Right atrium auricular region (tissue), 2 donors: Measurements from ENCODE around the genes PPP1R14C and IYD.

- PRO-cap, result bidirectional peak, plus-strand start at chr6:148519160, minus-strand start at chr6:148518923
- RAMPAGE, long total RNA, 2 experiments, result no peak in any of the 2 experiments
These were observed 176.4 kb downstream of the SASH1 start for GRCh38 chr6:148519062-148519344.

- PRO-cap, result no peak
- RAMPAGE, long total RNA, 2 experiments, result no peak in any of the 2 experiments
These were observed 198.5 kb upstream of the UST start for GRCh38 chr6:148548266-148548827.

GRCh38 chr6:148747161-148748250 lies 676 bp downstream of the UST start:
- PRO-cap, result bidirectional peak, plus-strand start at chr6:148747418, minus-strand start at chr6:148747244
- RAMPAGE, long total RNA, 2 experiments, result no peak in any of the 2 experiments

DNA sequence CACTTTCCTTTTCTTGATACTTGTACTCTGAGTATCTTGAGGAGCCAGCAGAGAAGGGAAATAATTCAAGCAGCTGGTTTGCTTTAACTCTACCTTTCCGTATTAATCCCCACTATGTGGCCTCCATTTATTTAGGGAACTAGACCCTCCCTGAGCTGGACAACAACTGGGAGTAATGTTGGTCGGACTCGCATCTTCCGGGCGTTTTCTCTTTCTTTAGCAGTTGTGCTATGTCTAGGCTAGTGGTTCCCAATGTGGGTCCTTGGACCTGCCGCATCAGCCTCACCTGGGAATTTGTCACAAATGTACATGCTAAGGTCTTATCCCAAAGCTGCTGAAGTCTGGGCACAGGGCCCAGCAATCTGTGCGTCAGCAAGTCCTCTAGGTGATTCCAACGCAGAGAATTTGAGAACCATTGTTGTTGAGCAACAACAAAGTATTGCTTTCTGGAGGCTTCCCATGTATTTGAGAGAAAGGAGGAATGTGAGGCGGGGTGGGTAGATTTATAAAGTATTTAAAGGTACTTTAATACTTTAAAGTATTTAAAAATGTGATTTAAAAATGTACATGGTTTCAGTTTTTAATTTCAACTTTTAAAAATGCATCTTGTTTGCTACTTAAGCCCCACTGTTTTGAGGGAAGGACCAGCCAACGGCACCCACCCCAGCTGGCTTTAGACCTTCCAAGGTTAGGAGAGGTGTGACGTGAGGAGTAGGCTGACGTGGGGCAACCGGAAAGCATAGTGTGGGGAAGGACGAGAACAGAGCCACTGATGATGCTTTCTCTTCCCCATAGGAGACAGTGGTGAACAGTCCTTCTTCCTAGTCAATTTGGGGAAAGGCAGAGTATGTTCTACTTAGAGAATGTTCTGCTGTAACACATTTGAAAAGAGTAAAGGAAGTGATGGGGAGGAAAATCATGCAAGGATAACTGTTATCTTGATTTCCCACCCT lies 4.1 kb downstream of the UST start:
- PRO-cap, result no peak
- RAMPAGE, long total RNA, 2 experiments, result no peak in any of the 2 experiments

DNA sequence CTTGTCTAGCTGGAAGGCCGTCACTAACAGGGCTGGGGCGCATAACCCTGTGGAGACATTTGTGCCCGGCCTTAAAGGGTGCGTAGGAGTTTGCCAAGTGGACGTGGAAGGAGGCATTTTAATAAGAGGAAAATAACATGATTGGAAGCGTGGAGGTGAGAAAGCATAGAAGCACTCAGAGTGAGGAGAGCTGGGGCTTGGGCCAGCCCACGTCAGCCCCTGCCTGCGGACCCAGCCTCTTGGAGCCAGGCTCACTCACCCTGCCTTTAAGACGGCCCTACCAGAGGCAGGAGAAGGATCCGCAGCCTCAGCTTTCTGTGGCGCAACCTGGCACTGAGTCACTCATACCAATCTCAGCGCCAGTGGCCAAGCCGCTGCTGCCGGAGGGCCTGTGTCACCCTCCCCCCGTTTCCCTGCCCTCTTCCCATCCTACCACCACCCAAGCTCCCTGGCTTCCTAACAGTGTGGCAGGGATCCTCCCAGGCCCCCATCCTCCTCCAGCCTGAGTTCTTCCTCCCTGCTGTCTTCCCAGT lies 285.1 kb downstream of the UST start:
- PRO-cap, result no peak
- RAMPAGE, long total RNA, 2 experiments, result no peak in any of the 2 experiments

DNA sequence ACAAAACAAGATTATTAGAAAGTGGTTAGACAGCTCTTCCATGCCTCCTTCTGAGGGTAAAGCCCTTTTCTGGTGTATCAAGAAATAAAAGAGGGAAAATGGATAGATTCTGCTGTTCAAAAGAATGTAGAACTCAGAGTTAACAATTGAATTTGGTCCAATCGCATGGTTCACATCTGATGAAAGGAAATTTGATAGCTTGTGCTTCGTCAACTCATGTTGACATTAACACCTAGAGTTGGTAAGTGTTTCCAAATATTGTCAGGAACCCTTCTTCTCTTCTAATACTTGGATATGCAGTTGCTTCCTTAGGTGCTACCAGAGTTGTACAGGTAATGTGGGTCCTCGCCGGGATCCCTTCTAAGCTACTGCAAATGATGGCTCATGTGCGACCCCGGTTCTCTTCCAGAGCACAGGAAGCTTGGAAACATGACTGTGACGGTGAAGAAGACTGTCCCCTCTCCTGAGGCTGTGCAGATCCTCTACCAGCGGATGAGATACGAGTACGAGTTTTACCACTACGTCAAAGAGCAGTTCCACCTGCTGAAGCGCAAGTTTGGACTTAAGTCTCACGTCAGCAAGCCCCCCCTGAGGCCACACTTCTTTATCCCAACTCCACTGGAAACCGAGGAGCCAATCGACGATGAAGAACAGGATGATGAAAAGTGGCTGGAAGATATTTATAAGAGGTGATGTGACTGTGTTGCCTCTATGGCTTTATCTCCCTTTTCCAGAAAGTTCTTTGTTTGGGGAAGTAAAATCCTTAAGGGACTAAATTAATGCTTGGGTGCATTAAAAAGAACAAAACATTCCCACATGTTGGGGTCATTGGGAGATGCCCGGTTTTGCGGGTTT lies 243.9 kb upstream of the TAB2 start:
- PRO-cap, result no peak
- RAMPAGE, long total RNA, 2 experiments, result no peak in any of the 2 experiments

DNA sequence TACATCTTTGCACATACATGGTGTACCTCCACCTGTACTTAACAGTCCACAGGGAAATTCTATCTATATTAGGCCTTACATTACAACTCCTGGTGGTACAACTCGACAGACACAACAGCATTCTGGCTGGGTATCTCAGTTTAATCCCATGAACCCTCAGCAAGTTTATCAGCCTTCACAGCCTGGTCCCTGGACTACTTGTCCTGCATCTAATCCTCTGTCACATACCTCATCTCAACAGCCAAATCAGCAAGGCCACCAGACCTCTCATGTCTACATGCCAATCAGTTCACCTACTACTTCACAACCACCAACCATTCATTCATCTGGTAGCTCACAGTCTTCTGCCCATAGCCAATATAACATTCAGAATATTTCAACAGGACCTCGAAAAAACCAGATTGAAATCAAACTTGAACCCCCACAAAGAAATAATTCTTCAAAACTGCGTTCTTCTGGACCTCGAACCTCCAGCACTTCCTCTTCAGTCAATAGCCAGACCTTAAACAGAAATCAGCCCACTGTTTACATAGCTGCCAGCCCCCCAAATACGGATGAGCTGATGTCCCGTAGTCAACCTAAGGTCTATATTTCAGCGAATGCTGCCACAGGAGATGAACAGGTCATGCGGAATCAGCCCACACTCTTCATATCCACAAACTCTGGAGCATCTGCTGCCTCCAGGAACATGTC lies 21.4 kb upstream of the SUMO4 start:
- PRO-cap, result no peak
- RAMPAGE, long total RNA, 2 experiments, result no peak in any of the 2 experiments

DNA sequence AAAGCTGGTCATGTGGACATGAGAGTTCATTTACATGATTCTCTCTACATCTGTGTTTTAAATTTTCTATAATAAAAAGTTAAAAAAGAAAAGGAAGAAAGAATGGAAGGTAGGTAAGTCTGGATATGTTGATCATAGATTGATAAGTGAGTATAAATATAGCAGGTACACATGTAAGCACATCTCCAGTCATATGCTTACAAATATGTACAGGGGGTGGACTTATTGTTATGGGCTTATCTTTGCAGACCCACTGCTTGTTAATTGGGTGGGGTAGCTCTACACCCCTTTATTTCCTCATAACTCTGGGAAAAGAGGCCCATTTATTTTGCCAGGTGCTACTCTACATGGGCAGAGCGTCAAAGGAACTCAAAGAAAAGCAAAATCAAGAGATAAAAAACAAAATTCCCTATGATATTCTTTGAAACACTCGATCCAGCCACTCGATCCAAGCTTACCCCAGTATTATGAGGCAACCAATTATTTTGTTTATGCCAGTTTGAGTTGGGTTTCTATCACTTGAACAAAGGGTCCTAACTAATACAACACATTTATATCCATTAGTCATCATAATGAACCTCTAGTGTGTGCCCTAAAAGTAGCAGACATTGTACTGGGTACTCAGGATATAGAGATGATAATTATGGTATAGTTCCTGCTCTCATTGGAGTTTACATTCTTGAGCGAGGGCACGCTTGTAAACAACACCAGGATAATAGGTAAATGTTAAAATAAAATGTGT lies 1.8 kb downstream of the PPIL4 start:
- PRO-cap, result no peak
- RAMPAGE, long total RNA, 2 experiments, result no peak in any of the 2 experiments

- PRO-cap, result no peak
- RAMPAGE, long total RNA, 2 experiments, result no peak in any of the 2 experiments
These were observed 32.9 kb downstream of the LRP11 start for GRCh38 chr6:149831257-149831739.

DNA sequence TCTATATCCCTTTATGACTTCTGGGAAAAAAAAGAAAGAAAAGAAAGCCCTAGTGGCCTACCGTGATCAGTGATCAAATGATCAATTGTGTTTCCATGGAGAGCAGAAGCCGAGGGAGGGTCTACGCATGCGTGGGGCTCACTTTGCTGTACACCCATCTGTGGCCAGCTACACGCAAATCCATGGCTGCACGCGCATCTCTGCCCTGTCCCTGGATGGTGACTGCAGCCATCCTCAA lies 695 bp upstream of the ULBP3 start:
- PRO-cap, result no peak
- RAMPAGE, long total RNA, 2 experiments, result no peak in any of the 2 experiments

DNA sequence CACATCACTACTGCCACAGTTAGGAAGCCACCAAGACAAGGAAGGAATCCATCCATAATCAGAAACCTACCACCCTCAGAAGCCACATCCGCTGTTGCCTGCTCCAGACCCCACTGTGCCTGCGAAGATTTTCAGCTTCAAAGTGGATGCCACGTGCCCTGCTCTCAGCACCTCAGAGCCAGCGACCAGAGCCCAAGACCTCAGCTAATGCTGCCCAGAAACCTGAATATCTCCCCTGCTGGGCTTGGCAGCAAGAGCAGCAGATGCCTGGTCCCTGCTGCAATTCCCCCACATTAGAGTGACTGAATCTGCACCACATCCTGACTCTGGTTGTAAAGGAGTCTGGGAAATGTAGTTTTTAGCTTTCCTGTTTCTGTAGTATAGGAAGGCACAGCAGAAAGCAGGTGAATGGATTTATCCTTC lies 10.7 kb upstream of the ULBP3 start:
- PRO-cap, result no peak
- RAMPAGE, long total RNA, 2 experiments, result no peak in any of the 2 experiments

GRCh38 chr6:150142738-150143506 lies at the start of gene PPP1R14C:
TSS of gene PPP1R14C (plus strand) at chr6:150143044.
- PRO-cap, result bidirectional peak, plus-strand start at chr6:150143044, minus-strand start at chr6:150142937
- RAMPAGE, long total RNA, 2 experiments, result start-site peak on the plus strand in 1 of 2 experiments, at chr6:150143238-150143498 at its widest, 413 reads per replicate

DNA sequence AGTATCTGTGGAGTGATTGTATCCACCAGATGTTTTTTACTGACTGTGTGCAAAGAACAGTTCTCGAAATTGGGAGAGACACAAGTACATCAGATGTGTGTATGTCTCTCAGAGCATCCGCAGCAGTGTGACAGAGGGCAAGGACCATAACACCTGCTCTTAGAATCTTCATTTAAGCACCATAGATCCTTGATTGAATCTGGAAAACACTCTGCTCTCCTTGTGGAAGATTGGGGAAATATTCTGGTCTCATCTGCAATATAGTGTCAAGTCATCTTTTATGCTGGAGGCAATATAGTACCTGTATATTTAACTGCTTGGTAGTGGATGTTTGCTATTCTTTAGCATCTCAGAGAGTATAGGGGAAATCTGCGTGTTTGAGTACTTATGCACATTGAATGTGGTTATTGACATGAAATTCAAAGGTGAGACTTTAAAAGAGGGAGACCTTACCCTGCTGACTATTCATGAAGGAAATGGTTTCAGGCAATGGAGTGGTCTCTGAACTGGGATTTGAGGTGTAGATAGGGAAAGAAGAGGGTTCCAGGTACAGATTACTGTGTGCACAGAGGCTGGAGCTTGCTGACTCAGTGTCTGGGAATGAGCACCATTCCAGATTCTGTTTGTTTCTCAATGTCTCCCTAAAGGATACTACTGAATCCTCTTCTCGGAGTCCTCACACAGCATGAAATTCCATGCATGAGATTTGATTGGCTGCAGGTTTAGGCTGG lies 48.7 kb downstream of the PPP1R14C start:
- PRO-cap, result no peak
- RAMPAGE, long total RNA, 2 experiments, result no peak in any of the 2 experiments

GRCh38 chr6:150200418-150201116 lies 57.7 kb downstream of the PPP1R14C start:
- PRO-cap, result unidirectional peak, minus-strand start at chr6:150200536
- RAMPAGE, long total RNA, 2 experiments, result no peak in any of the 2 experiments

- PRO-cap, result no peak
- RAMPAGE, long total RNA, 2 experiments, result no peak in any of the 2 experiments
These were observed at the start of gene IYD for GRCh38 chr6:150368433-150369163. TSS of gene IYD (plus strand) at chr6:150369012.

GRCh38 chr6:150418803-150419662 lies 50.2 kb downstream of the IYD start:
- PRO-cap, result no peak
- RAMPAGE, long total RNA, 2 experiments, result no peak in any of the 2 experiments

GRCh38 chr6:150435780-150436292 lies 67.0 kb downstream of the IYD start:
- PRO-cap, result no peak
- RAMPAGE, long total RNA, 2 experiments, result no peak in any of the 2 experiments

GRCh38 chr6:150452625-150453554 lies 84.1 kb downstream of the IYD start:
- PRO-cap, result unidirectional peak, minus-strand start at chr6:150452688; bidirectional peak, plus-strand start at chr6:150453210, minus-strand start at chr6:150453112
- RAMPAGE, long total RNA, 2 experiments, result no peak in any of the 2 experiments

GRCh38 chr6:150698639-150698847 lies 98.9 kb downstream of the PLEKHG1 start:
- PRO-cap, result no peak
- RAMPAGE, long total RNA, 2 experiments, result no peak in any of the 2 experiments

- PRO-cap, result no peak
- RAMPAGE, long total RNA, 2 experiments, result no peak in any of the 2 experiments
These were observed 110.5 kb downstream of the PLEKHG1 start for GRCh38 chr6:150710120-150710732.